Karpas-422 (cell line): ENCODE results near the gene GXYLT2.

- PRO-cap, result no peak
- RAMPAGE, long total RNA, result no peak
These were observed 390.9 kb upstream of the MDFIC2 start for GRCh38 chr3:70703198-70703889.

DNA sequence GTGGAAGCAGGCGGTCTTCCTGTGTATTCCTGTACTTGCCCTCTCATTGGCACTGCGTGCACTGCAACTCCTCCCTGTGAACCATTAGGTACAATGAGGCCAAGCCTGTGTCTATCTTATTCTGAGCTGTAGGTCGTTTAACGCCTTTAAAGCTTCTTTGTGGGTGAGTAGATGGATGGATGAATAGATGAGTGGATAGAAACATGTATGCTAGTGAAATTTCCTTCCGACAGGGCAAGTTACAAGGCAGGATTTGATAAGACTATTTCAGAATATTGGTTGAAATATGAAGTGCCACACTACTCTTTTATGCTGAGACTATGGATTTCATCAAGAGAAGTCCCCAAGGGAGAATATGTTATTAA, 633.4 kb downstream of the FOXP1 start:
- PRO-cap, result no peak
- RAMPAGE, long total RNA, result no peak

DNA sequence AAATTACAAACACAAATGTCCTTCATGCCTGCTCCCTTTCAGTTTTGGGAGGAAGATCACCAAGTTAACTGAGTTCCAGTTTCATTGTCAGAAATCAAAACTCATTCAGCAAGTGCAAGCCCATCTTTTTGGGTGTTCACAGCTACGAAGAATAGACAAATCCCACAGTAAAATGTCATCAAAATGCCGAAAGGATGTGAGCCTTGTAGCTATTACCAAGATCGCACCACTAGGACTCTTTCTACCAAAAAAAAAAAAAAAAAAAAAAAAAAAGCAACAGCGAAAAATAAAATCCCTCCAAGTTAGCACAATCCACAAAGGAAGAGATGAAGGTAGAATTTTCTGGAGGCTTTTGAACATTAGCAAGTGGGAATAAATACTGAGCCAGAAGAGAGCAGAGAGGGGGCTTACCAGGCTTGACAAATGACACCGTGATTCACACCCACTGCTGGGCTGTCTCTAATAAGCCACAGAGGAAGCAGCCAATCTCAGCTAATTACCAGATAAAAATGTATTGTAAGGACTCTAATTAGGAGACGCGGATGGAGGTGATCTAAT, 602.5 kb downstream of the FOXP1 start:
- PRO-cap, result no peak
- RAMPAGE, long total RNA, result no peak

DNA sequence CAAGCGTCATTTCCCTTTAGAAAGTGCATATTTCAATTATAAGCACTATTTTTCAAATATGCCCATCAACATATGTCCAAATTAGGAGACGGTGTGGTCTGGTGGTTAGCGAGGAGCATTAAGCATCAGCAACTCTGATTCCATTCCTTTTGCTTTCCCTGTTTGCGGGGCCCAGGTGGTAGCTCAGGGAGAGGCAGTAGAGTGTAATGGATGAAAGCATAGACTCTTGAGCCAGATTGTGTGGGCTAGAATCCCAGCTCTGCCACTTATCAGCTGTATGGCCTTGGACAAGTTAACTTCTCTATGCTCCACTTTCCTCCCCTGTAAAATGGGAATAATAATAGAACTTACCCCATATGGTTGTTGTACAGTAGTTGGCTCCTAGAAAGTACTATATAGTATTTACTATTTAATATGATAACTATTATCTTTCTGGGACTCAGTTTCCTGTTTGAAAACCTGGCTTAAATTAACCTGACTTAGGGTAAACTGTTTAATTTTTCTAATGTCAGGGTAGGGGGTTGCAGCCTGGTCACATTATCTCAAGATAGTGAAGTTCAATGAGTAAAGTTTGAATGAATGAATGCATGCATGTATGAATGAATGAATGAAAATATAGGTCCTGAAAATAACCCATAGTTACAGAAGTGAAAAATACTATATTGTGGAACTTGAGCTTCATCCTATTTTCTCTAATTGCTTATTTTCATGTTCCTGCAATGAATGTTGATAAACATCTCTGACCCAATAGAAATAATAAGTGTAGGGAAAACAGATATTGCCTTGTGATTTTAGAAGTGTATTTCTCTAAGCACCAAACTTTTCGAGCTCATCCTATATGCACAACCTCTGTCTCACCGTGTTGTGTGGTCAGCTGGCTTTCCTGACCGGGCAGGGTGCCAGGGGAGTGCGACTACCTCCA, 480.7 kb downstream of the FOXP1 start:
- PRO-cap, result no peak
- RAMPAGE, long total RNA, result no peak

DNA sequence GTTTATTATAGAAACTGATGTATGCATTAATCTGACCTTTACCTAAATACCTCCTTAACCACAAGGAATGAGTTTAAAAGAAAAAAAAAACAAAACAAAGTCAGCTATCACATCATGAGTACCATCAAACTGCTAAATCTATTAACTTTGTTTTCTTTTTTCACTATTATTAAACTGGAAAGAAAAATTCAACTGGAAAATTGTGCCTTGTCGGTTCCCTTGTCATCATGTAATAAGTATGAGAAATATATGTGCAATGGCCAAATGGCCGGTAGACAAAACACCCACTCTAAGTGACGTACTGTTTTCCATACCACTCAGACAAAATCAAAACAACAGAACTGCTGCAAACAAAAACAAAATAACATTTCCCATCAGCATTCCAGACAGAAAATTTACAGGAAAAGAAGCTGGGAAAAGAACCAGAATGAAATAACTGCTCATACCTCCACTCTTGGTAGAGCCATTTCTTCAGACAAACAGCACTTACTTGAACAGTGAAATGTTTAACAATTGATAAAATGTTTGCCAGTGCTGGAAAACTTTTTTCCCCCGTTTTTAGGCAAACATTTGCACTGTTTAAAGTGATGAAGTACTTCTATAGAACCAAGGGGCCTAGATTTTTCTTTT, 415.2 kb downstream of the FOXP1 start:
- PRO-cap, result no peak
- RAMPAGE, long total RNA, result no peak

DNA sequence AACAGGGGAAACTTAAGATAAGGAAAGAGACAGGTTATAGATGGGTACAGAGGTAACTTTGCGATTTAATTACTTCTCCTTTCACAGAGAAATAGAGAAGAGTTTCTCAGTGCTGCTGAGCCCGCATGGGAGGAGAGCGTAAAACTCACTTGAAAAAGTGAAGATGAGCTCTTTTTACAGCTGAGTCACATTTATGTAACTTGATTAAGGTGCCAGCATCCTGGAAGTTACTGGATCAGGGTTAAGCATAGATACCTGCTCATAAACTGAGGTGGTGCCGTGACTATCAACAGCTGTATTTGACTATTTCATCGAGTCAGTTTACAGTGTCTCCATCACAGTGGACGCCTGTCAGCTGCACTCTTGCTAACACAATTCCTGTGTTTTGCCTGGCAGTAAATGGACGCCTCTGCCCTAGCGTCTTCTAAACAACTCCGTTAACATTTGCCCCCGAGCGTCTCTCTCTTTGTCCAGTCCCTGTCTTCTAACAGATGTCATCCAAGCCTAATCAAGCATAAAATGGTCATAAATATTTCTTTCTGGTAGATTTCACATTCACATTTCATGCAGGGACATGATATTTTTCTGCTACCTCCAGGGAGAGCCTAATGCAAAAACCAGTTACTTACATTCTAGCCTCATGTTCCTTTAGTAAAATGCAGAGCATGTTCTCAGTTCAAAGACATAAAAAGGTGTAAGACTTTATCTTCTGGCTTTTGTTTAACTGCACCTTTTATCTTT, 414.5 kb downstream of the FOXP1 start:
- PRO-cap, result no peak
- RAMPAGE, long total RNA, result no peak

DNA sequence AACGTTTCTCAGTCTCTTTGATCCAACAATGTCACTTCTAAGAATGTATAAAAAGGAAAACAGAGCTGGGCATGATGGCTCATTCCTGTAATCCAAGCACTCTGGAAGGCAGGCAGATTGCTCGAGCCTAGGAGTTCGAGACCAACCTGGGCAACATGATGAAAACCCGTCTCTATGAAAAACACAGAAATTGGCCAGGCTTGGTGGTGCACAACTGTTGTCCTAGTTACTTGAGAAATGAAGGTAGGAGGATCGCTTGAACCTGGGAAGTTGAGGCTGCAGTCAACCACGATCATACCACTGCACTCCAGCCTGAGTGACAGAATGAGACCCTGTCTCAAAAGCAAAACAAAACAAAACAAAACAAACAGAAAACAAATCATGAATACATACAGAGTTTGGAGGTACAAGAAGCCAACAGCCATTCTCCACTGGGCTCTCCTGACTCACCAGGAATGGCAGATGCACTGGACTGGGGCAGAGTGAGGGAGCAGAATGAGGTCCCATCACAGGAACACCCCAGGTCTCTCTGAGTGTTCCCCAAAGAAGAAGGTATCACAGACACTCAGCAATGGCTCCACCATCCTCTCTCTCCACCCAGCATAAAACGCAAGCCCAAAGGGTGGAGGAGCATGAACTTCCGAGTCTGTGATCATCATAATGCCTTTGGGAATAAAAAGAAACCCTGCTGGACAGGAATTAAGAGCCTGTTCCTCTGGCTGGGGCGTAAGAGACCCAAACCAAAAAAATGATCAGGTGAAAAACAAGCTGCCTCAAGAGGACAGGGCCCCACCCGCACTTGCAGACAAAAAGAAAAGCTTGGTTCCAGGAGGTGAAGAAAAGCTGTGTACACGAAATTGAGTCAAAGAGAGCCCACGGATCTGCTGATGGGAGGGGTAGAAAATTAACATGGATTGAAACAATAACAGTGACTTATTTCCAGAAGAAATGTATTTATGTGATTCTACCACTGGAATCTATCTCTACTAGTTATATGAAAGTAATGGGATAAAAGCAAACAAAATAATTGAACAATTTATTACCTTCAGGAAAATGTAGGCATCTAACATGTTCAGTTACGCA, 146.1 kb downstream of the FOXP1 start:
- PRO-cap, result no peak
- RAMPAGE, long total RNA, result no peak

- PRO-cap, result no peak
- RAMPAGE, long total RNA, result no peak
These were observed 132.5 kb downstream of the FOXP1 start for GRCh38 chr3:71450914-71451573.

- PRO-cap, result no peak
- RAMPAGE, long total RNA, result no peak
These were observed 118.3 kb downstream of the FOXP1 start for GRCh38 chr3:71465255-71465662.

- PRO-cap, result no peak
- RAMPAGE, long total RNA, result no peak
These were observed 96.6 kb downstream of the FOXP1 start for GRCh38 chr3:71486773-71487458.

DNA sequence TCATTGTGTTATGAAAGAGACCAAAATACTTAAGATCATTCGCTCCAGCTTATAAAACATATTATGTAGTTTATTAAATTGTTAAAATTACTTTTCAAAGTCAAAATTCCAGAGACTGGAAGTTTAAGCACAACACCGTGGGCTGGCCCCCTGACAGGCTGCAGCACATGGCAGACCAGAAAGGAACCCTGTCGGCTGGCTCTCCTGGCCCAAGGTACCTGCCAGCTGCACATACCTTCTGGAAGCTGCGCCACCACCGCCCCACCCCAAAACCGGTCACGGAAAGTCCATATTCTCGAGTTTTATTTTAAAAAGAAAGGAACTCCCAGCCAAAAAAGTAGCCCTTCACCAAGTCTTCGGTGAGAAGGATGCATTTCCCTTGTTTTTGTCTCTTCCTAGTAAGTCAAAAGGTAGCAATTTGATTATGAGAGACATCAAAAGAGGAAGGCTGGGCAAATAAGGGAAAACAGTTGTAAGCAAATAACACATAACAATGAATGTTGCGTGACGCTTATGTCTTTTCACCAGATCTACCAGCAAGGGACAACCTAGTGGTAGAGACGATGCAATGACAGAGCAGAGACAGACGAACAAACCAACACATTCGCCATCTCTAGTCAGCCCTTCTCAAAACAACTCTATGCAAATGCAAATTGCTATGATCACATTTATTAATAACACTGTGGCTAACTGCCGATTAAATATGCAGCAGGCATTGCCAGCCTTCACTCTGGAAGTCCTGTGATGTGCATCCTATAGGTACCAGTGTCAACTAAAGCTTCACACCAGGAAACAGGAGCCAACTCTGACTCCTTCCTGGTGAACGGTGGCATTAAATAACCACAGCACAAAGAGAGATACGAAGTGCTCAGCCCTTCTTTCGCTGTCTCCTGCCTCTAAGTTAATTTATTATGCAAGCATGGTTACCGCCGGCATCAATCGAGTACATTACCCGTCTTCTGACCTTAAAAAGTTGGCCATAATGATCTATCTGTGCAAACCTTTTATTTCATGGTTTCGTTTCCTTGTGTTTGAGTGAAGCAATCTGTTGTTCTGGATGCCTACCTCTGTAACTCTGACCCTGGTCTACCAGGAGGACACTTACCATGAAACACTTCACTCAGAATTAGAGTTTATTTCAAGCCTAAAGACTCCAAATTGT, 94.3 kb downstream of the FOXP1 start:
- PRO-cap, result no peak
- RAMPAGE, long total RNA, result no peak

GRCh38 chr3:71542353-71543334, 40.9 kb downstream of the FOXP1 start:
- PRO-cap, result bidirectional peak, plus-strand start at chr3:71542678, minus-strand start at chr3:71542666; bidirectional peak, plus-strand start at chr3:71542878, minus-strand start at chr3:71542729; bidirectional peak, plus-strand start at chr3:71543115, minus-strand start at chr3:71542998
- RAMPAGE, long total RNA, result no peak

GRCh38 chr3:71579836-71580459, 3.6 kb downstream of the FOXP1 start:
- PRO-cap, result bidirectional peak, plus-strand start at chr3:71580044, minus-strand start at chr3:71579999
- RAMPAGE, long total RNA, result no peak

DNA sequence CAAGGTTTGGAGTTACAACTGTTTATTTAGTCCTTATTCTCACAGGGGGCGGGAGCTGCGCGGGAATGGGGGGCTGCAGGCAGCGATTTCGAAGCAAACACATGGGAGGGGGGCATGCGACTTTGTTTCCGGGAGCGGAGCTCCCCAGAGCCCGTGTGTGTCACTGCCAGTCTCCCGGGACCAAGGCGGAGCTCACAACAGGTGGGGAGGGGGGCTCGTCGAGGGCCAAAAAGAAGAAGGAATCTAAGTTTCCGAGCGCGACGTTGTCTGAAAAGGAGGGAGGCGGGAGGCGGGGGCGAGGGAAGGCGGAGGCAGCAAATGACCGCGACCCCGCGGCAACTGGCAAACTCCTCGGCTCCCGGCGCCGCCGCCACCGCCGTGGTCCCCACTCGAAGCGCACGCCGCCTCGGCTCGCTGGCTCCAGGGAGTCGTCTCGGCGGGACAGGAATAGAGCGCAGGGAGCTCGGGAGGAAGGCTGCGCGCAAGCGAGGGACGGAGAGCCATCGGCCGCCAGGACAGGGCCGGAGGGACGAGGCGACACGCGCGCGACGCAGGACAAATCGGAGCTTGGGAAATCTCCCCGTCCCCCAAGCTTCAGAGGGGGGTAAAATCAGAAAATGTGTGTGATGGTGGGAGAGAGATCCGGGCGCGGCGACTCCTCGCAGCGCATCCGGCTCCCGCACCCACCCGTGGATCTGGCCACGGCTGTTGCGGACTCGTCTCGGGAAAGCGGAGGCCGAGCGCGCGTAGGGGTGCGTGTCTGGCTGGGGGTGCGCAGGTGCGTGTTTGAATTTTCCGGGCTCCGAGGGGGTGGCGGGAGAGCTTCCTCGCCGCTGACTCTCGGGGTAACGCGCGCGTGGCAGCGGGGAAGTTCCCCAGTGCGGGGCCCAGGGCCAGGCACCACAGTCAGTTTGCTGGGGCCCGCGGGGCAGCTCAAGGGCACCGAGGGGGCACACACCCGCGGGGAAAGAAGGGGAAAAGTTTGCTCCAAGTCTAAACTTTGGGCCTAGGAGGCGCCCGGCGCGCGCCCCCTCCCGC, 1.2 kb downstream of the FOXP1 start:
- PRO-cap, result bidirectional peak, plus-strand start at position 254 of the sequence, minus-strand start at position 101 of the sequence; bidirectional peak, plus-strand start at position 913 of the sequence, minus-strand start at position 700 of the sequence
- RAMPAGE, long total RNA, result no peak

GRCh38 chr3:72101835-72102906, 317.2 kb upstream of the PROK2 start:
- PRO-cap, result bidirectional peak, plus-strand start at chr3:72102368, minus-strand start at chr3:72102160
- RAMPAGE, long total RNA, result no peak

DNA sequence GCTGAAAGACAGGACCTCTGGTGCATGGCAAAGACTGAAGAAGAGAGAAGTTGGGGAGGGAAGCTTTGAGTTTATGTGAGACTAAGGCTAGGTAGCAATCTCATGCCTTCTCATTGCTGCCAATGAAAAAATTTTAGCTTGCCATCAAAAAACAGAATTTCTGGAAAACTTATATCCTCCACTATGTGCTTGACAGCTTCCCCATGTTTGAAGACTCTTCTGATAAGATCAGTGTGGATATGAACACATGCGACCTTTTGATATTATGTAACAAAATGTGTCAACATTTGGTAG, 380.8 kb upstream of the PROK2 start:
- PRO-cap, result no peak
- RAMPAGE, long total RNA, result no peak

DNA sequence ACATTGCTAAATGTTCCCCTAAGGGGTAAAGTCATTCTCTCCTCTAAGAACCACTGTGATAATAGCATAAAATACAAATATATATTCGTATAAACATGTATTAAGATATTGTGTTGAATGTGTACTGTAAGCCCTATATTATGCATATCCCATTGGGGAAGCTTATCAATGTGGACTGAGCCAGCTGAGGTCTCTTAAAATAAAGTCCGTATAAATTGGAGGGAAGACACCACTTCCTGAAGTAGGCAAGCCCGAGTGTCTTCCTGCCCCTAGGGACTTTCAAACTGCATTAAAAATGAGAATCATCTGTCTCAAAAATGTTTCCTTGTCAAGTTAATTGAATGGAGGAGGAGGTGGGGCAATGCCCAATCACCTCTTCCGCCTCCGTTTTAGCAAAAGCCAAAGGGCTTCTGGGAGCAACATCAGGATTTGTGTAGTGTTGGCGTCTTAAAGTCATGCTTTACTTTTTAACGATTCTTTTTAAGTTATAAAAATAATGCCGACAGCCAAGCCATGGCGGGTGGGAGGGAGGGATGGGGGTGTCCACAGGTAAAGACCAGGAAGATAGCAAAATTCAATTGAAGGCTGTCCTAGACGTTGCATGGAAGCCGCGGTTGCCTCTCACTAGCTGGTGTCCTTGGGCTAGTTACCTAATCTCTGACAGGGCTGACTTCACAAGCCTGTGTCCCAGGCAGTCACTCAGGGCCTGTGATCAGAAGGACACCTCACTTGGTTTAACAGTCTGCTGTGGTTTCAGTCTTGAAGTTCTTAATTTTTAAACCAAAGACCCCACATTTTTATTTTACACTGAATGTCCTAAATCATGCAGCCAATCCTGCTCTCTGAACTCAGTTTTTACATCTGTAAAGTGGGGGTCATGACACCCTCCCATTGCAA, 524.9 kb upstream of the PROK2 start:
- PRO-cap, result no peak
- RAMPAGE, long total RNA, result no peak

DNA sequence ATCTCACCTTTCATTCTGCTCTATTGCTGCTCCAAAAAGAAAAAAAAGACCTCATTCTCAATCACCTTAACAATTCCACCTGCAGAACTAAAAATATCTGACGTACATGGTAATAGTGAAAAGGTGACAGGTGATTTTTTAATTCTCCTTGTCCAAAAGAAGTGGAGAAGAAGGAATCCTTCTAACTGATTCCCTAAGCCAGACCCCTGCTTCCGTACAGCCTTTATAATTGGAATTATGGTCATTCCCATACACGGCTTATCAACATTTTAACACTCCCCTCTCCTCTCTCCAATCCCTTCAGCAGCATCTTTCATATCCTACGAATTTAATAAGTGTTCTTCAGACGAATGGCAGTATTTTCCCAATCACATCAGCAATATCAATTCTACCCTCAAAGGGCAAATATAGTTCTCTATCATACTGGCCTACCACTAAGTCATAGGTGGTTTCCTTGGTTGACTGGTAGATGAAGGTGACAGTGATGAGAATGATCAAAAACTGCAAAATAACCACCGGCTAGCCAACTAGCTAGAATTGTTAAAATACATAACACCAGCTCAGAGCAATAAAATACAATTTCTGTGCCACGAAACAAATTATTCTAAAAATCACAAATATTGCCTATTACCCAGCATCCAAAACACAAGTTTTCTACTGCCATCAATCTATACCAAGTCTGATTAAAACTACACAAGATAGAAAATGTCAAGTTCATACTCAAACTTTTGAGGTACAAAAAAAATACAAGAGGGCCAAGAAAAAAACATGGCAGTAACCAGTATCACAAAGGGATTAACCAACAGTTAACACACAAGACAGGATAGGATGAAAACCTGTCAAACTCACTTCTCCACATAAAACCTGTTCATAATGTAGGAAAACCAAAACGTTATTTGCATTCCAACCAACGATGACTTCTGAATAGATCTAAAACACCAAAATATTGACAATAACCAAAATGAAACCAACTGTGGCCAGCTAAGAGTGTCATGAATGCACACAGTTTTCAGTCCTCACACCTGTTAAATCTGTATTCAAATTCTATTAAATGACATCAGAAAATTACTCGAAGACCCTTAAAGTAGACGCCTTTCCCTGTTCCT, 404.3 kb downstream of the SHQ1 start:
- PRO-cap, result no peak
- RAMPAGE, long total RNA, result no peak

GRCh38 chr3:72887806-72888807, at the start of gene GXYLT2:
Gene GXYLT2, plus strand, starts transcription at chr3:72888046.
- PRO-cap, result no peak
- RAMPAGE, long total RNA, result no peak

DNA sequence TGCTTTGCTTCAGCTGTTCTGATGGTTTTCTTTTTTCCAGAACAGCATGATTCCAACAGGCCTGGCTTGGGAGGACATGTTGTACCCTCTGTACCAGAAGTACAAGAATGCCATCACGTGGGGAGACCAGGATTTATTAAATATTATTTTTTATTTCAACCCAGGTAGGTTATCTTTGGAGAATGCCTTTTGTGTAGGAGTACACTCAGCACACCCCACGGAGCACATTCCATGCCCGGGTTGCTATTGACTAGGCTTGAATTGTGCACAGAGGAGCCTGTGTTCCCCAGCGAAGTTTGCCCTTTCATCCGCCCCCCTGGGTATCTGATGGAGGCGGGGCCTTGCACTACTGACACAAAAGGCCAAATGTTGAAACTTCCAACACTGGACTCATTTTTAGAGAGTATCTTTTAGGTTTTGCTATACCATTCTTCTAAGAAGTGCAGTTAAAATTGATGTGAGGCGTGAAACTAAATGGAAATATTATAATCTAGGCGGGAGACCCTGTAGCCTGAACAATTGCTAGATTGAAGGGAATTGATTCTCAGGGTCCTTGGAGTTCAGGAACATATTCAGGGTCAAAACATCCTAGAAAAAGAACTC, 39.3 kb upstream of the PPP4R2 start:
- PRO-cap, result no peak
- RAMPAGE, long total RNA, result no peak